ENCODE results near the genes WDR47, ELAPOR1 and GNAT2.

GRCh38 chr1:108897156-108897678, 20.4 kb downstream of the GPSM2 start:
- RRBS, 2 experiments = no CpG with 5 or more reads among the region's 5 CpGs
CAGE:
- cytosol, long polyA minus RNA = no peak
- cytosol, long polyA plus RNA = no peak
- long polyA plus RNA = no peak
- nucleus, long polyA minus RNA = no peak
- nucleus, long polyA plus RNA = no peak

DNA sequence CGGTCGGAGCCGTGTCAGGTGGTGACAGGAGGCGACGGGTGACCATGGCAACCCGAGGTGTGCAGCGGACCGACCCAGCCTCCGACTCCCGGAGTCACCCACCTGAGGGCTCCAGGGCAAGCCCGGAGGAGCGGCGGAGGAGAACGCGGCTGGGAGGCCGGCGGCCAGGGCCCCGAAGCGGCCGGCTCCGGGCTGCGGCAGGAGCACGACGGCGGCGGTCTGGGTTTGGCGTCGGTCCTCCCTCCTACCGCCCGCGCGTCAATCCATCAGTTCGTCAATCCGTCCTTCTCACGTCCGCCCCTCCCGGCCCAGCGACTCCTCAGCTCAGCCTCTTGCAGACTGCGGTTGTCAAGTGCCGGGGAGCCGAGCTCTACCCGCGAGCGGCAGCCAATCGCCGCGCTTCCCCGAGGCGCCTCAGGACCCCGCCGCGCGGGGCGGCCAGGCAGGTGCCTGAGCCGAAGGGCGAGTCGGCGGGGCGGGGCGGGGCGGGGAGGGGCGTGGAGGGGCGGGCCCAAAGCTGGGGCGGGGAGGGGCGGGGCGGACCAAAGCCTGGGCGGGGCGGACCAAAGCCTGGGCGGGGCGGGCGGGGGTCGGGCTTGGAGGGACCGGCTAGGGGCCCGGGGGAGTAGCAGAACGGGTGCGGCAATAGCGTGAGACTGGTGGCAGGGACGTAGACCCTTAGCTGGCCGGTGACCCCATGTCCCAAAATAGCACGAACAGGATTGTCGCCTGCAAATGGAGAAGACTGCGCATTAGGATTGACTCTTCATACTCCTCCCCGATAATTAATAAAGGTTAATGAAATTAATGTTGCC, at the start of gene WDR47:
Gene WDR47 (minus strand): TSS at position 343 of the 815 bp plus-strand sequence.
- RRBS, 2 experiments = 9 to 10% methylated on average over 27 to 28 of the region's 83 CpGs
CAGE:
- cytosol, long polyA minus RNA = start-site peak on the minus strand centred at position 350 of the sequence, 9 bp wide, 8 reads
- cytosol, long polyA plus RNA = no peak
- long polyA plus RNA = no peak
- nucleus, long polyA minus RNA = no peak
- nucleus, long polyA plus RNA = start-site peak on the minus strand centred at position 345 of the sequence, 8 bp wide, 89 and 103 reads in 2 replicates

DNA sequence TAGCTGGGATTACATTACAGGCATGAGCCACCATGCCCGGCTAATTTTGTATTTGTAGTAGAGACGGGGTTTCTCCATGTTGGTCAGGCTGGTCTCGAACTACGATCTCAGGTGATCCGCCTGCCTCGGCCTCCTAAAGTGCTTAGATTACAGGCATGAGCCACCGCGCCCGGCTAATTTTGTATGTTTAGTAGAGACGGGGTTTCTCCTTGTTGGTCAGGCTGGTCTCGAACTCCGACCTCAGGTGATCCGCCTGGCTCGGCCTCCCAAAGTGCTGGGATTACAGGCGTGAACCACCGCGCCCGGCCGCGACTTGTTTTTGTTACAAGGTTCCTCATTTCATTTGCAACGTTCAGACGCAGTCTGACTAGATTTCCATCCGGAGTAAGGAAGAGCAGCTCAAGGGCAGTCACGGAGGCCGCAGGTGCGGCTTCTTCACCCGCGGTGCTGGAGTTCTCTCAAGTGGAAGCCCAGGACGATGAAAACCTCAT, 529 bp upstream of the TMEM167B start:
- RRBS, 2 experiments = 11% methylated on average over 6 of the region's 29 CpGs; no CpG with 5 or more reads in 1 of the 2 experiments
CAGE:
- cytosol, long polyA minus RNA = no peak
- cytosol, long polyA plus RNA = no peak
- long polyA plus RNA = no peak
- nucleus, long polyA minus RNA = no peak
- nucleus, long polyA plus RNA = no peak

GRCh38 chr1:109113585-109114660, at the start of gene ELAPOR1:
ELAPOR1 (plus strand) TSS chr1:109114115.
- RRBS, 2 experiments = 34 to 42% methylated on average over 3 to 5 of the region's 69 CpGs
CAGE:
- cytosol, long polyA minus RNA = no peak
- cytosol, long polyA plus RNA = no peak
- long polyA plus RNA = no peak
- nucleus, long polyA minus RNA = no peak
- nucleus, long polyA plus RNA = no peak

GRCh38 chr1:109136650-109137141, 22.8 kb downstream of the ELAPOR1 start:
- RRBS, 2 experiments = no CpG with 5 or more reads among the region's 7 CpGs
CAGE:
- cytosol, long polyA minus RNA = no peak
- cytosol, long polyA plus RNA = no peak
- long polyA plus RNA = no peak
- nucleus, long polyA minus RNA = no peak
- nucleus, long polyA plus RNA = no peak

- RRBS, 2 experiments = no CpG with 5 or more reads among the region's 11 CpGs
CAGE:
- cytosol, long polyA minus RNA = no peak
- cytosol, long polyA plus RNA = no peak
- long polyA plus RNA = no peak
- nucleus, long polyA minus RNA = no peak
- nucleus, long polyA plus RNA = no peak
These were observed 8.3 kb downstream of the CELSR2 start for GRCh38 chr1:109257496-109258165.

GRCh38 chr1:109309549-109310852, 3.2 kb upstream of the MYBPHL start:
- RRBS, 2 experiments = no CpG with 5 or more reads among the region's 15 CpGs
CAGE:
- cytosol, long polyA minus RNA = no peak
- cytosol, long polyA plus RNA = no peak
- long polyA plus RNA = no peak
- nucleus, long polyA minus RNA = no peak
- nucleus, long polyA plus RNA = no peak

DNA sequence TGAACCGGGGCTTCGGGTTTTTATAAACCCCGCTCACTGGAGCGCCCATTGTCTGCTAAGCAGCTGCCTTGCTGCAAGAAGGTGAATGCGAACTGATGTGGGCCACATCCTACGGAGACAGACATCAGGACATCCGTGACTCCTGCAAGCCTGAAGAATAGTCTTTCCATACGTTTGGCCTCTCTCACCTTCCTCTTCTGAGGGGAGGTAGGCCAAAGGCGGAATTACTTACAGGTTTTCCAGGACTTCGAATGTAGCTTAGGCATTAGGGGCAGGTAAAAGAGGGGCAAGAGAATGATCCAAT, 642 bp upstream of the SORT1 start:
- RRBS, 2 experiments = no CpG with 5 or more reads among the region's 10 CpGs
CAGE:
- cytosol, long polyA minus RNA = no peak
- cytosol, long polyA plus RNA = no peak
- long polyA plus RNA = no peak
- nucleus, long polyA minus RNA = no peak
- nucleus, long polyA plus RNA = no peak

DNA sequence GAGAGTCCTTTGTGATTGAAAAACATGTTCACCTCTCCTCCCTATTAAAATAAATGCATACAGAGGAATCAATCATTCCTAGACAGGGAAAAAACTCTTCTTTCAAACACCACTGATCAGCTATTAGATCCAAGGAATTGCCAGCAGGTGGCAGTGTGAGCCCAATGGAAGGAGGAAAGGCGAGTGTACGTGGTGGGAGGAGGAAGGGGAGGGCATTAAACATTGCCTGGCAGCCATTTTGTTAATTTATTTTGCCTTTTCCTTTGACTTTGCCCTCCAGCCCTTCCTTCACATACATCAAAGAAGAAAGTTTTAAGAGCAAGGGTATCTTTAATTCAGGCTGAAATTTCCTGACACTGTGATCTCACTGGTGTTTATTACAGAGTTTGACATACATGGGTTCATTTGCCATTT, 2.1 kb upstream of the GNAI3 start:
- RRBS, 2 experiments = no CpG with 5 or more reads among the region's 2 CpGs
CAGE:
- cytosol, long polyA minus RNA = no peak
- cytosol, long polyA plus RNA = no peak
- long polyA plus RNA = no peak
- nucleus, long polyA minus RNA = no peak
- nucleus, long polyA plus RNA = no peak

DNA sequence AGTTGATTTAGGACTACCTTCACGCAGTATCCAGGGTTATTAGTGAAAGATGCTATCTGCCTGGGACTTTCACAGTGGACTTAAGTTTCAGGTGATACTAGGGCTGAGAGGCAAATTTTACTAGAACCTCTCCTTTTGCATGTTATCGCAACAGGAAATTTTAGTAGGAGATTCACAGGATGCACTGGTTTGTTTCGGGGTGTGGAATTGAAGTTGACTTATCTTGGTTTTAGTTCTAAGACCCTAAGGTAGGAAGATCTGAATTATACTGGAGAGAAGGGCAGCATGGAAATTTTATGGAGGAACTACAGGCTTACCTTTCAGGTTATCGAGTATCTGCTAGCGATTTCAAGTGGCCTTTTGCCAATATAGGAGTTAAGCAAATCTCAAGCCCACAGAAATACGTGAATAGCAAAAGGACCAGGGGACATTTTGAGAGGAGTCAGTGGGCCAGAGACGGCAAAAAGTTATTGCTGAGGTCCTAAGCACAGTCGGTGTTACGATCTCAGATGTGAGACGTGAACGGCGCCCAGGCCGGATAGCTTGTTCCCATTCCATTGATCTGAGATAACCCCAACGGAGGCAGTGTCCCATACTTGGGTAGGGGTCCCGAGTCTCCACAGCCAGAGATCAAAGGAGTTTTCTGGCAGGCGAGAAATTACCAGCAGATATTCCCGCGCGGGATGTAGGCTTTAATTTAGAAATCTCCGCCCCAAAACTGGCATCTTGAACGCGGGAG, 648 bp upstream of the GNAI3 start:
- RRBS, 2 experiments = no CpG with 5 or more reads among the region's 22 CpGs
CAGE:
- cytosol, long polyA minus RNA = no peak
- cytosol, long polyA plus RNA = no peak
- long polyA plus RNA = no peak
- nucleus, long polyA minus RNA = no peak
- nucleus, long polyA plus RNA = no peak

DNA sequence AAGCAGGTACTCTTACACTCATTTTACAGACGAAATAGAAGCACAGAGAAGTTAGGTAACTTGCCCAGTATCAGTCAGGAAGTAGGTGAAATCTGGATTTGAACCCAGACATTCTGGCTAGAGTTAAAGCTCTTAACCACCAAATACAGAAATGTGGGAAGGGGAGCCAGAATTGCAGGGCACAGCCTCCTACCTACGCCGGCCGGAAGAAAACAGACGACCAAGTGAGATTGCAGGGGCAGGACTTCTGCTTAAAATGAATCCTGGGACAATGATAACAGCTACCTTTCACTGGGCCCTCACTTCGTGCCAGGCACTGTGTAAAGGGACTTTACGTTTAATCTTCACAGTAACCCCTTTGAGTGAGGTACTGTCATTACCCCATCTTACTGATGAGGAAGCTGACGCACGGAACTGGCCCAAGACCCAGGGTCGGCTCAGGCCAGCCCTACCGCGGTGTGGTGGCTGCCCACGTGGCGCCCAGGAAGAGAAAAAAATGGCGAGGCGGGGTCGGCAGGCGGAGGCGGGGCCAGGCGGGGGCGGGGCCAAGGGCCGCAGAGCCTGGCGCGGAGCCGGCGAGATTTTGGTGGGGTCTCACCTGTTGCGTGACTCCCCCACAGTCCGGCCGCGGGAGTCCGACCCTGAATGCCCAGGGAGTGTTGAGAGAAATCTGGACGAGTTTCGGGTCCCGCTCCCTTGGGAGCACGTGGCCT, at the start of gene GNAT2:
Gene GNAT2 (minus strand): TSS at position 327 of the 713 bp plus-strand sequence.
- RRBS, 2 experiments = no CpG with 5 or more reads among the region's 35 CpGs
CAGE:
- cytosol, long polyA minus RNA = start-site peak on the plus strand centred at position 568 of the sequence, 43 bp wide, 351 reads
- cytosol, long polyA plus RNA = start-site peak on the plus strand centred at position 582 of the sequence, 39 bp wide, 124 and 349 reads in 2 replicates
- long polyA plus RNA = start-site peak on the plus strand centred at position 579 of the sequence, 45 bp wide, 591 and 549 reads in 2 replicates
- nucleus, long polyA minus RNA = no peak
- nucleus, long polyA plus RNA = start-site peak on the plus strand centred at position 583 of the sequence, 73 bp wide, 1,484 and 3,443 reads in 2 replicates

- RRBS, 2 experiments = no CpG with 5 or more reads among the region's 8 CpGs
CAGE:
- cytosol, long polyA minus RNA = no peak
- cytosol, long polyA plus RNA = no peak
- long polyA plus RNA = no peak
- nucleus, long polyA minus RNA = no peak
- nucleus, long polyA plus RNA = no peak
These were observed 10.0 kb upstream of the GSTM3 start for GRCh38 chr1:109750805-109751270.

DNA sequence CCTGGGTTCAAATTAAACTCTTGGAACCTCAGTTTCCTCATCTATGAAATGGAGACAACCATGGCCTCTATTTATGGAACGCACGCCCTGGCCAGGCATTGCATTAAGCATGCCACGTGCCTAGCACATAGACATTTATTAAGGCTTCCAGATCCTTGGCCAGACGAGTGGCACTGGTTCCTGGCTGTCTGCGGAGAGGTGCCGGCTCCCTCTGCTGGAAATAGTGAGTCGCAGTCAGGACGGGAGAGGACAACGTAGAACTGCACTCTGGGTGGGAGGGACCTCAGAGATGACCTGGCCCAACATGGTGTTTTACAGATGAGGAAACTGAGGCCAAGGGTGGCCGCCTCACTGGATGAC, 9.9 kb upstream of the EPS8L3 start:
- RRBS, 2 experiments = no CpG with 5 or more reads among the region's 10 CpGs
CAGE:
- cytosol, long polyA minus RNA = no peak
- cytosol, long polyA plus RNA = no peak
- long polyA plus RNA = no peak
- nucleus, long polyA minus RNA = no peak
- nucleus, long polyA plus RNA = no peak

DNA sequence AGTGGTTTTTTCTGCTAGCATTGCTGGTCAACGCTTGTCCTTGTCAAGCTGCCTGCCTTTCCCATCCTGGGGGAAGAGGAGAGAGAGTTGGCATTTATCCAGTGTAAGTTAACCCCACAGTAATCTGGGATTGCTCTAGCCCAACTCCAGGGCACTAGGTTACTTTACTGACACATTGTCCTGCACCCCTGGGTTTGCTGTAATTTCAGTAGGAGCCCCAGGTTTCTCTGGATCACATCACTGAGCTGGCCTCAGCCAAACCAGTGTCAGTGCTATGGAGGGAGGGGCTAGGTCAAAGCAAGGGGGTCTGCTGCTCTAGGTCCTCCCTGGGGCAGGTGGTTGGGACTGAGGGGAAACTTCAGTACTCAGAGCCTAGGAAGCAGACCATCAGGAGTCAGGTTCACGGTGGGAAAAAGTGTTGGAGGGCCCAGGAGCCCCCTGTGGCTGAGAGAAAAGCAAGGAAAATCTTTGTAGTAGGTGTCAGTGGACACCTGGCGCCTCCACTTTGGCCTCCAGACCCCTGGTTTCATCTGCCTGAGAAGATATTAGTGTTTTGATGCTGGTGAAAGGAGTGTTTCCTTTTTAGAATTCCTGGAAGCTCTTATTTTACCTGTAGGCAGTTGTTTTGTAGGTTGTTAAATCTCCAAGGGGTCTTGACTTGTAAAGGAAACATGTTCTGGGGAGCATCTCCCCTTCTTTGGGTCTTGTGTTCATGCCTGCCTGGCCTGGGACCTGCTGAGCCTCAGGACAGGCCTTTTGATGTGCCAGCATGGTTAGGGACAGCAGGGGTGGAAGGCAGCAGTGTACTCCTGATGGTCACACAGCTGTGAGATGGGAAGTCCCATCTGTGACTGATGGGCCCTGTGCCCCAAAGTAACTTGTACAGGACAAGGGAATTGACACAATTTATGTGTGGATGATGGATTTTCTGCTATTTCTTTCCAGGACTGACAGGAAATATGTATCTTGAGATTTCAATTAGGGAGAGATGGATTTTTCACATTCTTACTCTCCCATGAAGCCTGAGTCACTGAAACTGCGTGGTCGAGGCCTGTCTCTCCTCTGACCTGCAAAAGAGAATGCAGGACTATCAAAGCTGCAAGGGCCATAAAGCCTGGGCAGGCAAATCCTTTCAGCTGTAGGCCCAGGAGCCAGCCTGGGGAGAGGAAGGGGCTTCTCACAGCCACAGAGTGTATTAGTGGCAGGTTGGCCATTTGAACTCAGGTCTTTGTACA, 15.4 kb downstream of the ALX3 start:
- RRBS, 2 experiments = no CpG with 5 or more reads among the region's 5 CpGs
CAGE:
- cytosol, long polyA minus RNA = no peak
- cytosol, long polyA plus RNA = no peak
- long polyA plus RNA = no peak
- nucleus, long polyA minus RNA = no peak
- nucleus, long polyA plus RNA = no peak

DNA sequence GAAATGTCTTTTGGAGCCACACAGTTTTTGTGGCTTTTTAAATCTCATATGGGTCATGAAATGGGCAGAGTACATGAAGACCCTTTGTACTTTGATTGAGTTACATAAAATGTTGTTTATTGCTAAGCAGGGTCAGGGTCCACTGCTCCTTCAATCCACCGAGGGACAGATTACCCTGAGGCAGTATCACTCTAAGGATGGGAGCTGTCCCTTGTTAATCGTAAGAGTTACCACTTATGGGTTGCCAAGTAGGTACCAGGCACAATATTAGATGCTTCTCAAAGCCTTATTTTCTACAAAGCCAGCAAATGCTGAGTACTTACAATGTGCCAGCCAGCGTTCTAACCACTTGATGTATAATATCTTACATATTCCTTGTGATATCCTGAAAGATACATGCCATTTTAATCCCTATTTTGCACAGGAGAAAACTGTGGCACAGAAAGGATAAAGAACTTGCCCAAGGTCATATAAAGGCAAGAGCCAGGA, 14.5 kb downstream of the ALX3 start:
- RRBS, 2 experiments = no CpG with 5 or more reads among the region's 3 CpGs
CAGE:
- cytosol, long polyA minus RNA = no peak
- cytosol, long polyA plus RNA = no peak
- long polyA plus RNA = no peak
- nucleus, long polyA minus RNA = no peak
- nucleus, long polyA plus RNA = no peak

DNA sequence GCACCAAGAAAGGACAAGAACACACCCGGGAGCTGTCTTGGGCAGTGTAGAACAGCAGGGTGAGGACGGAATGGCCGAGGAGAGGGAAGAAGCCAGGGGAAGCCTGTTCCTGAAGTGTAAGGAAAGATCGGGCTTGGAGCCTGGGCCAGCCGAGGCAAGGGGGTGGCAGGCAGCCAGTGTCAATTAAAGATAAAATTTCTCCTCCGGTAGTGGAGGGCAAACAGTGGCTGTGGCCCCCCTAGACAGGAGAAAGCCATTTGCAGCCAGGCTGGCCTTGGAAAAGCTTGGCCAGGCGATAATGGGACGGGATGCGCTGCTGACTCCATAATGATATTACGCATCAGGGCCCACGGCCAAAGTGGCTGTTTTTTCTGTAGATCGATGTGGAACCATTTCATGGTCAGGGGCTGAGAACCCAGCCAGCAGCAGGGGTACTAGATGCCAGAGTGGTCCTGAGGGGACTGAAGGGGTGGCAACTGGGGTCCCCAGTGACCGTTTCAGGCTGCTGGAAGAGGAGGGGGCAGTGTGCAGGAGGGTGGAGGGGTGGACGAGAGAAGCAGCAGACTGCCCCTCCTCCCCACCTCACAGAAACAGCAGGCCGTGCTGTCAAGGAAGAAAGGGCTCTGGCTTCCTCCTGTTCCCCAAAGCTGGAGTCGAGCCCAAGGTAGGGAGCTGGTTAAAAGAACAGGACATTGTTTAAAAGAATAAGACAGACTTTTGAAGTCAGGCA, 25.1 kb downstream of the KCNC4 start:
- RRBS, 2 experiments = no CpG with 5 or more reads among the region's 16 CpGs
CAGE:
- cytosol, long polyA minus RNA = no peak
- cytosol, long polyA plus RNA = no peak
- long polyA plus RNA = no peak
- nucleus, long polyA minus RNA = no peak
- nucleus, long polyA plus RNA = no peak

DNA sequence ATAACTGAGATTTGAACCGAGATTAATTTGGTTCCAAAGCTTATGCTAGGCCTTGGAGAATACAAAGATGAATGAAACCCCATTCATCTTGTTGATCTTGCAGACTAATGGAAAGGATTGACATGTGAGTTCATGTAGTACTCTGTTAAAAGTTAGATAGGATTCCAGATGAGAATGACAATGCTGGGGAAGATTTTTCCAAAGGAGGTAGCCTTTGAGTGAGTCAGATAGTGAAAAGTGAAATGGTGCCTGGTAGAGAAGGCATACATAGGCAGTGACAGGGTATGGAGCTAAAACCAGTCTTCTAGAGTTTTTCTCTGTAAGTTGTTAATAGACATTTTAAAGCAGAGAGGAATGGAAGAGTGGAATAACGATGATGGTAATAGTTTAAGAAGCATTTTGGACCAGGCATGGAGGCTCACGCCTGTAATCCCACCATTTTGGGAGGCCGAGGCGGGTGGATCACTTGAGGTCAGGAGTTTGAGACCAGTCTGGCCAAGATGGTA, 22.8 kb downstream of the RBM15 start:
- RRBS, 2 experiments = no CpG with 5 or more reads among the region's 5 CpGs
CAGE:
- cytosol, long polyA minus RNA = no peak
- cytosol, long polyA plus RNA = no peak
- long polyA plus RNA = no peak
- nucleus, long polyA minus RNA = no peak
- nucleus, long polyA plus RNA = no peak

- RRBS, 2 experiments = no CpG with 5 or more reads among the region's 5 CpGs
CAGE:
- cytosol, long polyA minus RNA = no peak
- cytosol, long polyA plus RNA = no peak
- long polyA plus RNA = no peak
- nucleus, long polyA minus RNA = start-site peak on the plus strand at chr1:110384010-110384052, 6 reads
- nucleus, long polyA plus RNA = no peak
These were observed 7.3 kb downstream of the SLC16A4 start for GRCh38 chr1:110383338-110384194.

DNA sequence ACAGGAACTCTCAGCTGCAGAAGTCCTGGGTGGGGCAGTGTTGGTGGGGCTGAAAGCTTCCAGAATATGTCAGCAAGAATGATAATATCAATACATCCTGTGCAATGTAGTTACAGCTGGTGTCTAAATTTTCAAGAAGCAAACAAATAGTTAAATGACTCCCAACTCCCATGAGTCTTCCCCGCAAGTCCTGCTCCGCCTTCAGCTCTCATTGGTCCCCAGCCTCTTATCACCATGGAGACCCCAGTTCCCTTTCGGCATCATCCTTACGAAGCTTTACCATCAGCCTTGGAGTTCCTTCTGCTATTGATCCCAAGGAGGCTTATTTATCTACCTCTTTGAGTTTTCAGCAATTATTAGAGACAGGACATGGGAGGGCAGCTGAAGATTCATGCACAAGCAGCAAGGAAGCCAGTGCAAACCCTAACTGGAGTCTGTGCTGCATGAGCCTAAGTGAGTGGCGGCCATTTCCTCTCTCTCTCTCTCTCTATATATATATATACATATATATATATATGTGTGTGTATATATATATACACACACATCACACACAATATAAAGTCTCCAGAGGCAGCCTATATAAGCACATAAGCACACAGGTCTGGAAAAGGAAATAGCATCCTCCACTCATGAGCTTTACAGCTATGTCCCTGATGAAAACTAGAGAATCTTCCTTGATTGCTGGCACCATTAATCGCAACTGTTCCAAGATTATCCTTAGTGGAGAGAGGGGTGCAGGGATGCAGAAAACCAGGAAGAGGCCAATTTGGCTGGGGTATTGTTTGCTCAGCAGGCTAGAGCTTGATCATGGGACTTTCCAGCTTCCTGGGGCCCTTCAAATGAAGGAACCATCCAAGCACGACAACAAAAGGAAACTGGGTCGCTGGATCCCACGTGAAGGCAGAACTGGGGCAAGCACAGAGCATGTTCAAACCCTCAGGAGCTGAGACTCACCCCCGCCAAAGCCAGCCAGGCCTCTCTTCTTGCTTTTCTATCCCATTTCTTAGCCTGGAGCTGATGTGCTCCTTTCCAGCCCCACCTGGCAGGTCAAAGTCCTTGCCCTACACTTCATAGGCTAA, 12.0 kb downstream of the KCNA2 start:
- RRBS, 2 experiments = no CpG with 5 or more reads among the region's 10 CpGs
CAGE:
- cytosol, long polyA minus RNA = no peak
- cytosol, long polyA plus RNA = no peak
- long polyA plus RNA = no peak
- nucleus, long polyA minus RNA = no peak
- nucleus, long polyA plus RNA = no peak

DNA sequence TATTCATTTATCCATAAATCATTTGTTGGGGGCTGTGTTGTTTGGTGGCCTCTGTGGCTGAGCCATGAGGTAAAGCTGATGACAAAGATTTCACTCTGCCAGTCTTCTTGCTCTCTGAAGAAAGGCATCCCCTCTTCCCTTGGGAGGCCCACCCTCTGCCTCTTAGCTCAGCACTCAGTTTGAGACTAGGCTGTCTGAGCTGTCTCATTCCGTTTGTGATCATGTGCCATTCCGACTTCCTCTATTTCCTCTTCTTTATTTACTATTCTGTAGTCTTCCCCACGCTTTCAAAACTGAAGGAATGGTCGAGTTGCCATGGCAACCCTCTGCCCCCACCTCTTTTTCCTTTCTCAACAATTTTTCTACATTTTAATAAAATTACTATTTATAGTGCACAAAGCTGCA, 30.9 kb downstream of the KCNA3 start:
- RRBS, 2 experiments = no CpG with 5 or more reads among the region's 4 CpGs
CAGE:
- cytosol, long polyA minus RNA = no peak
- cytosol, long polyA plus RNA = no peak
- long polyA plus RNA = no peak
- nucleus, long polyA minus RNA = no peak
- nucleus, long polyA plus RNA = no peak

Measured in HepG2 (cell line).